A172 (cell line): ENCODE measurements around the genes GPR50, PASD1, MAGEA12 and ZNF185.

DNA sequence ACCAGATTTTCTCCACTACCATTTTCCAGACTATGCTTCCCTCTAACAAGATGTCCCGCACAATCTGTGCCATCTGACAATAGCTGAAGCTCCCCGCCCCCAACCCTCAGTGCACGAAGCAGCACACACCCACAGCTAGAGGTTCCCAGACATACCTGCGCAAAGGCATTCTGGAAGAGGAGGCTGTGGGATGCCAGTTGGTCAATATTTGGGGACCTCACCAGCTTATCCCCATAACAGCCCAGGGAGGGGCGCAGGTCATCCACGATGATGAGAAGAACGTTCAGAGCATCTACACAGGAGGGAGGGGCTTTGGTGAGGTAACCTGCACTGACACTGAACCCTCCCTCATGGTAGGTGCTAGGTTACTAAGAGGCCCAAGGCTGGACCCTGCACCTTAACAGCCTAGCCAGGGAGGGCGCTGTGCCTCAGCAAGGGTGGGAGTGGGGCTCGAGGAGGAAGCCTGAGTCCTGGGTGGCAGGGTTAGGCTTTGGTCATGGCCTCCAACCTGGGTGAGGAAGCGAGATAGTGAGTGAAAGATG is 1.0 kb downstream of the IDS start:
- RAMPAGE, long total RNA: no peak

- RAMPAGE, long total RNA: no peak
Observed at GRCh38 chrX:150228347-150228632, 134.8 kb upstream of the MAMLD1 start.

DNA sequence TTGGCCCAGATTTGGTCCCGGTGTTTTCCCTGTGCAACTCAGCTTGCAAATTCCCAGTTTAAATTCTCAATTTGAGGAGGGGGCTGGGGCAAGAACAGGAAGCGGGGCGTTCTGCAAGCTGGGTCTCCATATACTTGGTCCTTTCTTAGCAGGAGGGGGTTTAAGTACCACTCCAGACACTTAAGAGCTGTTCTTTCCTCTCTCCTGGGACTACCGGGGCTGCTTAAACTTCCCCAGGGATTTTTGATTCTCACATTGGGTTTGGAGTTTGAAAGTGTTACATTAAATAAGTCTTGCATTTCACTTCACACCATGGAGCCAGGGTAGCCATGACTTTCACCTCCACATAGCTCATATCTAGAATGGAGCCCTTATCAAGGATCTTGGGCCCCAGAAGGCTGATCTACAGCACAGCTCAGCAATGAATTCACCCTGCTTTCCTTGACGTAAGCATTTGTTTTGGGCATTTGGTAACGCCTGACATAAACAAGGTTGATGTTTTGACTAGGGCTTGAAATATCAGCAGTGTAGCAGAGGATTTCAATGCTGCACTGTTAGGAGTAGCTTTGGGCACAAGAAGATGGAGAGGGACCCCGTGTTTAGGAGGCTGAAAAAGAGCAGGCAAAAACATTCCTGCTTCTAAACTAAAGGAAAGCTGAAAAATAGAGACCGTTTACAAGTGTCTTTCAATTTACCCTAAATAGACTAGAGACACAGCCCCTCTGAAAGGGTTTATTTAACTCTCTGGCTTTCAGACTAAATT is 64.7 kb upstream of the MAMLD1 start:
- RAMPAGE, long total RNA: no peak

- RAMPAGE, long total RNA: no peak
Observed at GRCh38 chrX:150363662-150364621, 825 bp downstream of the MAMLD1 start.

GRCh38 chrX:150694608-150695720 is 1.8 kb downstream of the MTMR1 start:
- RAMPAGE, long total RNA: no peak

DNA sequence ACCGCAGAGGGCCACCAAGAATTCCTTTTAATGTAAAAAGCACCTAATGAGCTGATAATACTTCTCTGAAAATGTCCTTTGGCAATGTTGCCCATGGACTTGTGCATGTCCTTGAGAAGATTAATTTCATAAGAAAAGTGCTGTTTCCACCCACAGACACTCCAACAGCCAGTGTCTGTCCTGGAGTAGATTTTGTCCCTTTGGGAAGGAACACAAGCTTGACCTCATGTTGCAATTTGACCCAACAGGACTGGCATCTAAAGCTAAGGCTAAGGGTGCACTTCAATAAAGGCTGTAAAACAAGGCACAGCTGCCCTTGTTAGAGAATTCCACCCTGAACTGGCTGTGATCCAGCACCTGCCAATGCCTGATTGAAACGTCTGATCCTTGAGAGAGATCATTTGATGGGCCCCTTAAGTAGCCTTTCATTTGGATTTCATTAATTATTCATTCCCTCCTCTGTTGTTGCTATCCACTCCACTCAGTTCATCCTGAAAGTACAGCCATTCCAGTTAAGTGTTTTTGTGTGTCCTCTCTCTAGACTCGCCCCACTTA is 56.3 kb downstream of the CD99L2 start:
- RAMPAGE, long total RNA: no peak

- RAMPAGE, long total RNA: no peak
Observed at GRCh38 chrX:151176183-151176859, at the start of gene GPR50. TSS of gene GPR50 (plus strand) at chrX:151176584.

DNA sequence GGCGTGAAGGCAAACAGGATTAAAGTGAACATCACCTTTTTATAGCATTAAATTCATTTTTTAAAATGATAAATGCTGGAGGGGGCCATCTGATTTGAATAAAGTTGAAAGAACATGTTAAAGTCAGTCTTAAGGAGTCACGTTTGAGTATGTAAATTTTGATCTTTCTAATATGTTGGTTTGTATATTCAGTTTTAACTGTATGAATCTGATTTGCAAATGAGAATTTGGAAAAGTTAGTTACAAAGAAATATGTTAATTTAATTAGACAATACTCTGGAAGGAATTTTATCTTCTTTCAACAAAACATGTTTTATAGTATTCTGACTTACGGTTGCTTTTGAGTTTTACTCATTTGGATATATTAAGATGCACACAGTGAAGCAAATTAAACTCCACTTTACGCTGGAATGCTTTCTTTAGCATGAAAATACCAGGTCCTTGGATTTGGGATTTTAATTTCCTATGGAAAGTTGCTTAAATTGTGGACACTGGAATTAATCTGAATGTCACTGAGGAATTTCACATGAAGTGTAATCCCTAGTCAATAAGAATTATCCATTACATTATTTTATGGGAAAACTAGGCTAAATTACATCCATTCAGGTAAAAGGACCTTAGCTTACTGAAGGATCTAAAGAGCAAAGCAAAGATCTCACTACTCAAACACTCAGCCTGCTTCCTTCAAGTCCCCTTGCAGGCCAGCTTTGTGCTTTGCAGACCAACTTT is 8.2 kb downstream of the VMA21 start:
- RAMPAGE, long total RNA: no peak

GRCh38 chrX:151563331-151563945 is at the start of gene PASD1:
TSS of gene PASD1 (plus strand) at chrX:151563675.
- RAMPAGE, long total RNA: no peak

DNA sequence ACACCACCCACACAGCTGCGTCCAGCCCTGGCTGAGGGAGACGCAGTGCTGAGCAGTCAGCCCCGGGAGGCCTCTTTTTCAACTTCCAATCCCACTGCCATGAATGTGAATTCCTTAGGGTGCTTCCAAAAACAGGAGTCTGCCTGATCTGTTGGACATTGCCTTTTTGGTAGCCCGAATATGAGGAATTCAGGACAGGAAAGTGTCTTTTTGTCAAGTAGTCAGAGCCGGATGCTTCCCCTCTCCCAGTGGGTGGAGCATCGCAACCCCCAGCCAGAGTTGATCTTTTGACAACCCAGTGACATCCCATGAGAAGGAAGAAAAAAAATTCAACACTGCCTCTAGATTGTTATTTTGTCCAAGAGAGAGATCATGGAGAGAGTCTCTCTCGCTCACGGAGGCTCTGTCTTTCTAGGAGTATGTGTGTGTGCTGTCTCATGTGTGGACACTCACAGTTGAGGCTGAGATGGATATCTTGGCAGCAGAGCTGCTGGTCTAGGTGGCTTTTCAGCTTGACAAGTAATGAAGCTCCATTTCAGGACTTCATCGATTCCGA is 9.0 kb downstream of the PRRG3 start:
- RAMPAGE, long total RNA: no peak

DNA sequence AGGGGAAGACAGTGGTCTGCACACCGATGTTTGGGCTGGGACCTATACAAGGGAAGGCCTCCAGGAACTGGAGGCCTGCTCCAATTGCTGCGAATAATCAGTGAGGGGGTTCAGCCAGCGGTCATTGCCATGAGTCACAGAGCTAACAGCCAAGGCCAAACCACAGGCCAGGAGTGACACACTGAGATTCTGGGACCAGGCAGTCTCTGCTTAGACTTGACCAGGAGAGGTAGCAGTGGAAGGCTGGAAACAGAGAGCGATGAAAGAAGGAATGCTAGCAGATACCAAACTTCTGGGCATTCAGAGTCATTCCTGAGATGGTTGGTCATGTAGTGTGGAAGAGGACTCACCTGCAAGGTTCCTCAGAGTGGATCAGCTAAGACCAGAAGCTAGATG is 54.6 kb downstream of the CNGA2 start:
- RAMPAGE, long total RNA: no peak

- RAMPAGE, long total RNA: no peak
Observed at GRCh38 chrX:151972968-151973806, 1.3 kb downstream of the GABRE start.

- RAMPAGE, long total RNA: no peak
Observed at GRCh38 chrX:151985859-151986063, 11.3 kb upstream of the GABRE start.

DNA sequence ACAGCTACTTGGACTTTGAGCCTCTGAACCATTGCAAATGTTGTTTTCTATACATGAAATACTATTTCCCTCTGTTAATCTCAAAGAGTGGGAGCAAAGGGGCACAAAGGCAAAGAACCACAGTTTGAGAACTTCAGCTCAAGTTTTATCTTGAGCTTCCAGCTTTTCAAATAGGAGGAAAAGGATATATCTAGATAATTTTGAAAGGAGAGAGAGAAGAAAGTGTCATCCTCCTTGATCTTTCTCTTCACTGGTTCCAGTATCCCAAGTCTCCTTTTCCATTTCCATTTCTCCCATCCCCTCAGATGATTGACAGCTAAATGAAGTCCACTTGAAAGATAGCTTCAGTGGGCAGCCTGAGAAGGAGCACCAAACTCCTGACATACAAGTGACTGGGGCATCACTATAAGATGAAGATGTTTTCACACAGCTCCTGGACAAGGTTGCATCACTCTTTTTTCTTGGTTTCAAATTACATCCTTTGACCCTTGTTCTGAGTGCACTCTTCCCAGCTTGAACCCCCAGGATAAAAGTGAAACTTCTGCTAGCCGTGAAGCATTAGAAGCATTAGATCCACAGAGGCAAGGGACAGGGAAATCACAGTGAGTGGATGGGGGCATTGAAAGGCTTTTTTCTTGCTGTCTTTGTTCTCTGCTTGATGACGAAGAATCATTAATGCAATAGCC is 17.4 kb upstream of the MAGEA10 start:
- RAMPAGE, long total RNA: no peak

DNA sequence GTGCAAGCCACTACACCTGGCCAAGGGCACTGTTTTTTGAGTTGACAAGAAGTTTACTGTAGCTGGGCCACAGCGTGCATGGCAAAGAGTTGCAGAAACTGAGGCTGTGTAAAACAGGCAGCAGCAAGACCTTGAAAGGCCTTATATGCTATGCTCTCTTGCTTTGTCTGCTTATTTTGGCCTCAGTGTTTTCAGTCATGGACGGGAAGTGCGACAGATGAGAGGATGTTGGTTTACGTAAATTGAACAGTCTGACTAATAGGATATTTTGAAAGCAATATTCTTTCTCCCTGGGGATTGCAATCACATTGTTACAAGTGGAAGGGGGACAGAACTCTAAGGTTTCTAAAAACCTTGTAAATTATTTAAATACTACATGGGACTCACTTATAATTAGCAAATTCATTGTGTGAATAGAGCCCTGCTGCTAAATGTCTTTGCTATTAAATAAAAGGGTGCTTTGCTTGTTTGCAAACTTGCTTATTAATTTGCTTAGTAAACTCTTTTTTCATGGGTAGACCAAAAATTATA is 32.3 kb upstream of the MAGEA10 start:
- RAMPAGE, long total RNA: no peak

GRCh38 chrX:152733591-152734075 is at the start of gene MAGEA12:
TSS of gene MAGEA12 (plus strand) at chrX:152733757.
- RAMPAGE, long total RNA: start-site peak on the minus strand at chrX:152733693-152733764, 18 and 45 reads in 2 replicates

- RAMPAGE, long total RNA: no peak
Observed at GRCh38 chrX:152896381-152896883, 1.4 kb upstream of the ZNF185 start.

DNA sequence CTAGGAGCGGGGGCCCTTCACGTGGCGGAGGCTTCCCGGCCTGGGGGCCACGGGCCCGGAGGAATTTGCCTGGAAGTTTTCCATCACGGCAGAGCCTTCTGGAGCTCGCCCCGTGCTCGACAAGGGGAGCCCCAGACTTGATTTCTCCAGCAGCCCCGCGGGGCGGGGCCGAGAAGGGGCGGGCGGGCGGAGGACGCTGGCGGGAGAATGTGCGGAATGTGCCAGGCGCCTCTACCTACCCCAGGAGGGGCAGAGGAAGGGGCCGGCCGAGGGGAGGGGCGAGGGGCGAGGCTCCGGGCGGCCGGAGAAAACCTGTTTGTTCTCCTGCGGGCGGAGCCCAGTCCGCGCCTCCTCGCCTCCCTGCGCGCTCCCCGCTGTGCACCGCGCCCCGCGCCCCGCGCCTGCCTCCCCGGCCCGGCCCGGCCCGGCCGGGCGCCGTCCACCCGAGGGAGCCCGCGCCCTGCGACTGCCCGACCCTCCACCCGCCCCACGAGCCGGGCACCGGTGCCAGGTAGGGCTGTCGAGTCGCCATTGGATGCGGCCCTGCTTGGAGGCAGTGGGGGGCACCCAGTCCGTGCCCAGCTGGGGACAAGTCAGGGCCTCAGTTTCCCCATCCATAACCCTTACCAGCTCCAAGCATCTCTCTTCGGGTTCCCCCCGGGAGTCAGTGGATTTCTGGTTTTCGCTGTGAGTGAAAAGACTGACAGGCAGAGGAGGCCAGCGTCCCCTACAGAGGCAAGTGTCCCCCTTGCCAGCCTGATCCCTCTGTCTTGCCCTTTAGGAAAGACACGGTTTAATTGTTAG is at the start of gene ZNF185:
Gene ZNF185, plus strand, starts transcription at position 340 of the 804 bp plus-strand sequence.
- RAMPAGE, long total RNA: no peak

GRCh38 chrX:152971768-152972467 is 22.0 kb downstream of the PNMA5 start:
- RAMPAGE, long total RNA: no peak

- RAMPAGE, long total RNA: no peak
Observed at GRCh38 chrX:153225370-153225916, 40.5 kb upstream of the PWWP4 start.